GM12891 (cell line): ENCODE results near the gene CEP120.

DNA sequence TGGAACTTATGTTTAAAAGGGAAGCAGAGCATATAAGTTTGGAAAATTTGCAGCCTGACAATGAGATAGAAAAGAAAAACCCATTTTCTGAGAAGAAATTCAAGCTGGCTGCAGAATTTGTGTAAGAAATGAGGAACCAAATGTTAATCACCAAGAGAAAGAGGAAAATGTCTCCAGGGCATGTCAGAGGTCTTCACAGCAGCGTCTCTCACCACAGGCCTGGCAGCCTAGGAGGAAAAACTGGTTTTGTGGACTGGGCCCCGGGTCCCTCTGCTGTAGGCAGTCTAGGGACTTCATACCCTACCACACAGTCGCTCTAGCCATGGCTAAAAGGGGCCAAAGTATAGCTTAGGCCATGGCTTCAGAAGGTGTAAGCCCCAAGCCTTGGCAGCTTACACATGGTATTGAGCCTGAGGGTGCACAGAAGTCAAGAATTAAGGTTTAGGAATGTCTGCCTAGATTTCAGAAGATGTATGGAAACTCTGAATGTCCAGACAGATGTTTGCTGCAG is 32.1 kb upstream of the HSD17B4 start:
- RRBS: no CpG with 5 or more reads among the region's 3 CpGs

DNA sequence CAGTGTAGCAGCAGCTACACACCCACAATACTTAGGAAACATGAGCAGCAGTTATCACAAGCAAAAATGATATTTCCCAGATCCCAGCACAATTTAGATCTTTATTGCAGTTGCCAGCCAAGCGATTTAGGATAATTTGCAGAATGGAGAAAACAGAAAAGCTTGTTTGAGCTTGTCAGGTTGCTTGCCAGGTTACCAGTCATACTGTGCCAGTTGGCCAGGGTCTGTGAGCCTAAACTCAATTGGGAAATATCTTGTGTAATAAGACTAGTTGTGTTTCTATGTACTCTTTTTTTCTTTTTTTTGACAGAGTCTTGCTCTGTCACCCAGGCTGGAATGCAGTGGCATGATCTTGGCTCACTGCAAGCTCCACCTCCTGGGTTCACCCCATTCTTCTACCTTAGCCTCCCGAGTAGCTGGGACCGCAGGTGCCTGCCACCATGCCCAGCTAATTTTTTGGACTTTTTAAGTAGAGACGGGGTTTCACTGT is 29.7 kb upstream of the HSD17B4 start:
- RRBS: no CpG with 5 or more reads among the region's 4 CpGs

- RRBS: no CpG with 5 or more reads among the region's 6 CpGs
Observed at GRCh38 chr5:119435420-119435831, 16.9 kb upstream of the HSD17B4 start.

DNA sequence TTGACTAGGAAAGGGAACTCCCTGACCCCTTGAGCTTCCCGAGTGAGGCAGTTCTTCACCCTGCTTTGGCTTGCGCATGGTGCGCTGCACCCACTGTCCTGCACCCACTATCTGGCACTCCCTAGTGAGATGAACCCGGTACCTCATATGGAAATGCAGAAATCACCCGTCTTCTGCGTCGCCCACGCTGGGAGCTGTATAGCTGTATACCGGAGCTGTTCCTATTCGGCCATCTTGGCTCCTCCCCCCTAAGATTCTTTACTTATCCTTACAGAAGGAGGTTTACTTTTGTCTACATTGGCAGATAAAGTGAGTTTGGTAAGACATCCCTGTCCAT is 151.2 kb downstream of the FAM170A start:
- RRBS: 91% methylated on average over 4 of the region's 10 CpGs

- RRBS: no CpG with 5 or more reads among the region's 2 CpGs
Observed at GRCh38 chr5:119896816-119897202, 267.5 kb downstream of the FAM170A start.

- RRBS: no CpG with 5 or more reads among the region's 19 CpGs
Observed at GRCh38 chr5:122844084-122844806, 1.2 kb upstream of the SNX24 start.

DNA sequence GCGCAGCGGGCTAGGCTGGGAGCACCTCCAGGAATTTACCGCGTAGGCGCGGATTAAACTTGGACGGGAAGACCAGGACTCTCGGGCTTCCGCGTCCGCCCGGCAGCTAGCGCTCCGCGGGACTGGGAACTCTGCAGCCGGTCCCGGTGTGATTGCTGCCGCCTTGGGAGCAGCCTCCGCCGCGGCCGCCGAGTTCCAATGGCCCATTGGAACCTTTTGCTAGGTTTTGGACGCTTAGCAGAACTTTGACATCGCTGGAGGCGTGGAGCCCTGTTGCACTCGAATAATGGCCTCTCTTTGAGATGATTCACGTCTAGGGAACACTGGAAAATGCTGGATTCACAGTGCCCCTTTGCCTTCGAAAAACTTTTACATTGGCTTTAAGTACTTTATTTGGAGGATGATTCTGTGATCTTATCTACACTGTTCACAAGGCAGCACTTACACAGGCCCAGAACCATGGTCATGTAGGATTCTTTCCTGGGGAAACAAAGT is 459 bp upstream of the PPIC start:
- RRBS: no CpG with 5 or more reads among the region's 29 CpGs

DNA sequence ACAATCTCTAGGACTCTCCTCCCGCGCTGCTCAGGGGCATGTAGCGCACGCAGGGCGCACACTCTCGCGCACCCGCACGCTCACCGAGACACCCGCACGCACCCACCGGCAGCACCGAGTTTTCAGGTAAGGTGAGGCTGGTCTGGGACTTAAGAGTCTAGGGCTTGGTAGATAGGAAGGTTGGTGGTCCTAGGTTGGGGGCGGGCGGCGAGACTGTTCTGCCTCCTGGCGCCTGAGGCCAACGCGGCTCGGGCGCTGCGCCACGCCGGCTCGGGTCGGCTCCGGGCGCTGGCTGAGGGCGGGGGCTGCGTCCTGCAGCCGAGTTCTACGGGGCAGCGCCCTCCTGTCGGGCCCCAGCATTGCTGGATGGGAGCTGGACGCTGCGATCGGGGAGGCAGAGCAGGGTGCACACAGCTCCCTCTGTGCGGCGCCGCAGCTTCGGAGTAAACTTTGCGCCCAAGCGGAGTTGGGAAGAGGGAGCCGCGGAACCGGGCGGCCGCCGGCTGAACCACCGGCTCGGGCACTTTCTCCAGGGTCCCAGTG is 424 bp downstream of the PRDM6 start:
- RRBS: no CpG with 5 or more reads among the region's 52 CpGs

DNA sequence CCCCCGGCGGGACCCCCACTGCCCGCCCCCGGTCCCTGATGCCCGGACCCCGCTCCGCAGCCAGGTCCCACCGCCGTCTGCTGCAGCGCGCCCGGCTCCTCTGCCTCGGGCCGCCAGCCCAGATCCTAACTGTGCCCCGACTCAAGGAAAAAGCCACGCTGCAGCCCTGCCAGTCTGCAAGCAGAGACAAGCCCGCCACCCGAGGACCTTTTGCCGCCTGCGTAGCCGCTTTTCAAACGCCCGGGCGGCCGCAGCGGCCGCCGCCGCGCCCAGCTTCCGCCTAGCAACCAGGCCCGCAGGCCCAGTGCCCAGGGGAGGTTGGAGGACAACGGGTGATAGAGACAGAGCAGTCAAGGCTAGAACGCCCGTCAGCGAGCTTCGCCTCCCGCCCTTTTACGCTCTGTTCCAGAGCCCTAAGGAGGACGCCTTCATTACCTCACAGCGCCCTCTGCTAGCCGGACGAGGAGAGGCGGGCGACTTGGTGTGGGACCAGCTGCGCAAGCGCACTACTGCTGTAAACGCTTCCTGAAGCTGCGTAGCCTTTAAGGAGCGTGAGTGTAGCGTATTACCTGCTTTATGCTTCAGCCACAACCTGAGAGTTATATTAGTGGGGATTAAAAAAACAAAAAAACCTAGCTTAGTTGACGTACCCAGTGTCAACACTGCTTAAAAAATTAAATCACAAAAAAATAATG is at the start of gene CEP120:
TSS of gene CEP120 (minus strand) at position 330 of the 695 bp plus-strand sequence.
- RRBS: 3% methylated on average over 8 of the region's 52 CpGs

- RRBS: no CpG with 5 or more reads among the region's 19 CpGs
Observed at GRCh38 chr5:123423769-123424403, 683 bp upstream of the CEP120 start.

DNA sequence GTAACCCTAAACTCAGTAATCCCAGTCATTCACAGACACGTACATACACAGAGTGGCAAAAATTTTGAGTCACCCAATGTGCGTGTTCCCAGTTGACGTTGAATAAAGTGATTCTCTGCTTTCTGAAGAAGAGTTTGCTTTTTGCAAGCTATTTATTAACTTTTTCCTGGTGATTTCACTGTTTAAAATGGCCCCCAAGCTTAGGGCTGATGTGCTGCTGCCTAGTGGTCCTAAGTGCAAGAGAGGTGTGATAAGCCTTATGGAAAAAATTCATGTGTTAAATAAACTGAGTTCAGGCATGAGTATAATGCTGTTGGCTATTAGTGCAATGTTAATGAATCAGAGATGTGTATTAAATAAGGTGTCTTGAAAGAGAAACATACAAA is 16.9 kb downstream of the CSNK1G3 start:
- RRBS: no CpG with 5 or more reads among the region's 3 CpGs

DNA sequence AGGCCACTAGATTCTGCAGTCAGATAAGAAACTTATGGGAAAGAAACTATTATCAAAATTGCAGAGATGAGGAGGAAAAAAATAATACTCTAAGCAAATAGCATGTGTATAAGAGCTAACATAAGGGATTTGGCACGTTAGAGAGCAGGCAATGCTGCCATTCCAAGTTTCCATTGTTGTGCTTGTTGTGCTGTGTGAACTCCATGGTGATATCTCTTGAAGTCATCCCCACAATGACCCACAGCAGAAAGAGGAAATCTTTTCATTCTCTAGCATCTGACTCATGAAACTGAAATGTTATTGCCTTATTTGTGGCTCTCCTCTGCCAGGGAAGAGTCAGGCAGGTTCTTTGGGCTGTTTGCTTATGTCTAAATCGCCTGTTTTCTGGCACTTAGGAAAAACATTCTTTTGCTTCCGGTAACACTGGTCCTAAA is 188.6 kb downstream of the CSNK1G3 start:
- RRBS: no CpG with 5 or more reads among the region's 3 CpGs

- RRBS: no CpG with 5 or more reads among the region's 2 CpGs
Observed at GRCh38 chr5:124410598-124410954, 335.9 kb downstream of the ZNF608 start.

DNA sequence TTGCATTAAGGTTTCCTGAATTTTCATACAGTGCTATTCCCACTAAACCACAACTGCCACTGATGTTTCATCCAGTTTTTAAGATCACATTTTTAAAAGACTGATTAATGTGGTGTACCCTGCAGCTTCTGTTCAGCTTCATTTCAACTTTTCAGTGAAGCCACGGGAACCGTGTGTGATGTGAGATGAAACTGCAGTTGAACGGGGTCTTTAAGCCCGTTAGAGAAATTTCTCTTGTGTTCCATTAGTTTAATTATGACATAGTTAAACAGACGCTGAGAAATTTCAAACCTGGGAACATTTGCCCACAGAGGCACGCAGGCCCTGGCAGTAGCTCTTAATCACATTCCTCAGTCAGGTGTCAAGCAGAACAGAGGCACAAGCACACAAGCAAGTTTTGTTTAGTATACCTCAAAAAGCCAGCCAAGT is 147.1 kb downstream of the ZNF608 start:
- RRBS: no CpG with 5 or more reads among the region's 6 CpGs

GRCh38 chr5:124599743-124600286 is 146.6 kb downstream of the ZNF608 start:
- RRBS: no CpG with 5 or more reads among the region's 3 CpGs

GRCh38 chr5:124649528-124650048 is 96.9 kb downstream of the ZNF608 start:
- RRBS: no CpG with 5 or more reads among the region's 8 CpGs

DNA sequence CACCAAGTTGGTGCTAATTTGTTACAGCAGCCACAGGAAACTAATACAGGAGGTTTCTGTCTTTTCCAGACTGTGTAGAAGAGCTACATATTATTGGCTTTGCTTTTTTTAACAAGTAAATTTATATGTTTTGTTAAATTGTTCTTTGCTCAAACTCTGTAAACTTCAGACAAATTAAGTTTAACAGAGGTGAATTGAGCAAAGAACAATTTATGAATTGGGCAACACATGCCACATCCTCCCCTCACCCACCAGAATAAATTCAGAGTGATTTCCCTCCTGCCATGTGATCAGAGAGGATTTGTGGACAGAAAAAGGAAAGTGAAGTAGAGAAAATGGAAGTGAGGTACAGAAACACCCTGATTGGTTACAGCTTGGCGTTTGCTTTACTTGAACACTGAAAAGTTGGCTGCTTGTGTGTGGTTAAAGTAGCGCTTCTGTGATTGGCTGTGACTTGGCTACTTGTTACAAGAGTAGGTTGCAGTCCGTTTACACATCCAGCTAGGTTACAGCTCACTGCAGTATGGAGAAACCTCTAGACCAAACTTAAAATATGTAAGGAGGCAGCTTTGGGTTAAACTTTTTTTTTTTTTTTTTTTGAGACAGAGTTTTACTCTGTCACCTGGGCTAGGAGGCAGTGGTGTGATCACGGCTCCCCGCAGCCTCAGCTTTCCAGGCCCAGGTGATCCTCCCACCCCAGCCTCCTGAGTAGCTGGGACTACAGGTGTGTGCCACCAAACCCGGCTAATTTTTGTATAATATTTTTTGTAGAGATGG is 205.2 kb upstream of the ZNF608 start:
- RRBS: 17% methylated on average over 1 of the region's 6 CpGs

- RRBS: no CpG with 5 or more reads among the region's 6 CpGs
Observed at GRCh38 chr5:124963620-124964087, 217.2 kb upstream of the ZNF608 start.

- RRBS: no CpG with 5 or more reads among the region's 2 CpGs
Observed at GRCh38 chr5:125026999-125027337, 280.5 kb upstream of the ZNF608 start.

- RRBS: no CpG with 5 or more reads among the region's 1 CpG
Observed at GRCh38 chr5:125277549-125277998, 531.1 kb upstream of the ZNF608 start.